ENCODE data around the genes NUTM2G and GALNT12.

DNA sequence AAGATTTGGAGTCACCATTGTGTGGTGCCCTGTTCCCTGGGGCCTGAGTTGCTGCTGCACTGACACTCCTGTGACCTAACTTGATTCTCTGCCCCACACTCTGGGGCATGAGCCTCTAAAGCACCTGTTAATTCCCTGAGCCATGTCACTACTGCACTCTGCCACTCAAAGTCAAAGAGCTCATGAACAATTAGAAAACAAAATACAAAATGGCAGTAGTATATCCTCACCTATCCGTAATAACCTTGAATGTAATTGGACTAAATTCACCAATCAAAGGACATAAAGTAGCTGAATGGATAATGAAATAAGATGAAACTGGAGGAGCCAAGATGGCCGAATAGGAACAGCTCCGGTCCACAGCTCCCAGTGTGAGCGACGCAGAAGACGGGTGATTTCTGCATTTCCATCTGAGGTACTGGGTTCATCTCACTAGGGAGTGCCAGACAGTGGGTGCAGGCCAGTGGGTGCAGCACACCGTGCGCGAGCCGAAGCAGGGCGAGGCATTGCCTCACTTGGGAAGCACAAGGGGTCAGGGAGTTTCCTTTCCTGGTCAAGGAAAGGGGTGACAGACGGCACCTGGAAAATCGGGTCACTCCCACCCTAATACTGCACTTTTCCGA is 18.9 kb upstream of the ZNF510 start:
- RRBS = no CpG with 5 or more reads among the region's 14 CpGs

DNA sequence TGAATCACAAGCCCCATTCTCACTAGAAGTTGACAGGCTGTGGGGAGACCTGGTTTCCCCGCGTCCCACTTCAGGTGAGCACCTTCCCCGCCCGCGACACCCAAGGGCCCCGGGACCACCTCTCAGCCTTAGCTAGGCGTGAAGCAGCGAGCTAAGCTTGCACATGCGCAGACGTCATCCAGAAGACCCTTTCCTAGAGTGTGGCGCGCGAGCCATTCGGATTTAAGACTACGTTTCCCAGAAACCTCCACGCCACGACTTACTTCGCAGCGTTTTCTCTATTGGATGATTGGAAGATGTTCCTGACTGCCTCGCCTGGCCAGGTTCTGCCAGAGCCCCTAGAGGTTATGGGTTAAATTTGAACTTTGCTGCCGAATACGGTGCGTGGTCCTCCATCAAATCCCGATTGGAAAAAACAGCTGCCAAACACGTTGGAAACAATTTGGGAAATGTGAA is 21.4 kb upstream of the ZNF782 start:
- RRBS = no CpG with 5 or more reads among the region's 25 CpGs

GRCh38 chr9:96928803-96929255 is at the start of gene NUTM2G:
Gene NUTM2G, plus strand, starts transcription at chr9:96928843.
- RRBS = no CpG with 5 or more reads among the region's 4 CpGs

- RRBS = no CpG with 5 or more reads among the region's 8 CpGs
Measured at GRCh38 chr9:97219333-97219708, 88.1 kb upstream of the CCDC180 start.

DNA sequence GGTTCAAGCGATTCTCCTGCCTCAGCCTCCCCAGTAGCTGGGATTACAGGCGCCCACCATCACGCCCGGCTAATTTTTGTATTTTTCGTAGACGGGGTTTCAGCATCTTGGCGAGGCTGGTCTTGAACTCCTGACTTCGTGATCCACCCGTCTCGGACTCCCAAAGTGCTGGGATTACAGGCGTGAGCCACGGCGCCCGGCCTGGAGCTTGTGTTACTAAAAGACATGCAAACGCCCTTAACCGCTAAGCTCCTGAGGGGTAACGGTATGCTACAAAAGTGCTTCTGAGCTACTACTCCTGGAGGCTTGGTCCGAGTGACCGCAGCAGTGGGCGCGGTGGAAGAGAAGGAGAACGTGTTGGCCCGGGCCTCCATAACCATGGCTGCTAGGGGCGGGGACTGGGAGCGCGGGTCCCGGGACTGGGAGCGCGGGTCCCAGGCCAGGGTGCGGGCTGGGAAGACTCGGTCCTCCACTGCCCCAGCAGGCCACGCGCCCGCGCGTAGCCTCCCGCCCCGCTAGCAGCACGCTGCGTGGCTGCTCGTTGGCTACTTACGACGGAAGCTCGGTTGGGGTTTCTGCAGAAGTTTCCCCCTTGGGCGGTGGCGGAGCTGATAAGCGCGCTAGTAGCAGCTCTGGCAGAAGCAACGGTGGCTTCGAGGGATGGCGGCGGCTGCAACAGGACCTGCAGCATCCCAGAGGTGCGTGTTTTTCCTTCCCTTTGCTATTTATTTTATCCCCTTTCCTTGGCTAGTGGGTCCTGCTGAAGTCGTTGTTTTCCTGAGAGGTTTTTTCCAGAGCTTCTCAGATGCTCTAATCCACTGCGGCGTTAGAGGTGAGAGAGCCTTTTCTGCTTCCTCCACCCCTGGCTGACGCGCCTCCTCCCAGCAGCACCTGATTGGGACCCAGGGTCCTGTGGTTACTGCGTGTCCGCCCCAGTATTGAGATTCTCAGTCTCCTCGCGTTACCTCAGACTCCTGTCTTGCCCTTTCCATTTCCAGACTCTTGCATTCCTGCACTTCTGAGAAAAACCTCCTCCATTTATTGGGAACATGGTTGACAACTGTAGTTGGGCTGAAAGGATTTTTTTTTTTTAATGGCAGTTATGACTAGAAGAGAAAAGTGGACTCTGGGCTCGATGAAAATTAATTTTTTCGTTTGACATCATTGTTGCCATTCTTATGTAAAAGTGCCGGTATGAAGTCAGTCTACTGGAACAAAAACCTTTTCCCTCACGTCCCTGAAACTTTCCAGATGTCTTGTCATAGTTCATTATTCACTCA is 69.1 kb upstream of the CCDC180 start:
- RRBS = 3% methylated on average over 2 of the region's 66 CpGs

DNA sequence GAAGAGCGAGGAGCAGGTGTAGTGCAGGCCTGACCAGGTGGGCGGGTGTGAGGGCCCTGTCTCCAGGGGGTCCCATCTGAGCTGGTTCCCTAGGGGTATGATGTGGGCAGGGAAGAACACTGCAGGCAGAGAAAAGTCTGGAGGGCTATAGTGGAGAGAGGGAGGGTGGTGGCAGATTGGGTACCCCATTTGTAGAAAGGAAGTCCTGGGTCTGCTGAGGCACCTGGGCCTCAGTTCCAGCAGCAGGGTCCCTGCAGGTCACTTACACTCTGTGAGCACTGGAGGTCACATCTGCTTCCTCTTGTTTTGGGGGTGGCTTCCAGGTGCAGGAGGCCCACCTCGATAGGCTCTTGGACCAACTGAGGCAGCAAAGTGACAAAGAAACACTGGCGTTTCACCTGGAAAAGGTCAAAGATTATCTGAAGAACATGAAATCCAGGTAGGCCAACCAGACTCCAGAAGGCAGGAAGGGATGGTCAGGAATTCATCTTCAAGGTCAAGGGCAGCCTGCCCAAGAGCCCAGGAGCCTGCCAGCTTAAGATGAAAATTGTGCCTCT is 18.9 kb downstream of the CCDC180 start:
- RRBS = no CpG with 5 or more reads among the region's 4 CpGs

- RRBS = no CpG with 5 or more reads among the region's 14 CpGs
Measured at GRCh38 chr9:97504461-97505486, 3.3 kb downstream of the TMOD1 start.

- RRBS = no CpG with 5 or more reads among the region's 7 CpGs
Measured at GRCh38 chr9:97531971-97532417, 30.5 kb downstream of the TMOD1 start.

DNA sequence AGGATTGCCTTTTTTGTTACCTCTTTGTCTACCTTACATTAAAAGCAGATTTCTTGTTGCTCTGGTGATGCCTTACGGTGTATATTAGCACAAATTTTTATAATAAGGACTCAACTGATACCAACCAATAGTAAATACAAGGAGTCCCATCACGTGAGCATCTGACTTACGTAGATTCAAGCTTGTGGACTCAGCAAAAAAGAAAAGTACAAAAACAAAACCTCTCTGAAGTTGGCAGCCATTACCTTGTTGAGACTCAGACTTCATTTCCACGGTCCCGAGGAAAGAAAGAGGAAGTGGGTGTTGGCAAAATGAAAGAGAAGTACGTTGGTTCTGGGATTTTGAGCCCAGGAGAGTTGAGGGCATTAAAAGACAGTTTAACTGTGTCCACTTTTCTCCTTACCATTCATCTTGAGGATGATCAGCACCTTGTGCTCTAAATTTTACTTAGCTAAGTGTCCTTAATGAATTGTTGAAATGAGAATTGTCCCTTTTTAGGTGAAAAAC is 26.7 kb downstream of the NCBP1 start:
- RRBS = no CpG with 5 or more reads among the region's 6 CpGs

DNA sequence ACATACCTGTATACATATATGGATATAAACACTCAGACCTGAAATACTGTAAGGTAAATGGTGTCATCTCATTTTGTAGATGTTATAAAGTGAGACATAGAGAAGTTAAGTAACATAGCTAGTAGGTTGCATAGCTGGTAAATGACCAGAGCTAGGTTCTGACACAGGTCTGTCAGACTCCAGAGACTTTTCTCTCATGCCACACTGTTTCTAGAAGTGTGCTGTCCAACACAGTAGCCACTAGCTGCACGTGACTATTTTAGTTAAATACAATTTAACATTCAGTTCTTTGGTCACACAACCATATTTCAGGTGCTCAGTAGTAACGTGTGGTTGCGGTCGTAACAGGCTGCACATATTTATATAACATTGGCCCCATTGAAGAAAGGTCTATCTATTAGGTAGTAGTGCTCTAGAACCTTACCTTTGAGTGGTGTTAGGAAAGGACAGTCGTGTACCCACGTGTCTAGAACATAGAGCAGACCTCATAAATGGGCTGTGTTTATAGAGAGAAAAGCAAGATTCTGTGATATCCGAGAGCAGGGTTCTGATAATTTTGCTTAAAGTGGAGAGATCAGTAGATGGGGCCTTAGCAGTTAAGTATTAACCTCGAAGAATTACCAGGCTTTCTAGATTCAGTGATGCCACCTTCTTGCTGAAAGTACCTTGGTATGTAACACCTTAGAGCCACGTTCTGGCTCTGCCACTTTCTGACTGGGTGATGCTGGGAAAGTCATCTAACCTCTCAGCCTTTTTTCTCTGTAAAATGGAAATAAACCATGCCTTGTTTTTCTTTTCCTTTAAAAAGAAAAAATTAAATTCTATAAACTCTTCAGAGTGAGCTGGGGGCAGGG is 29.4 kb downstream of the XPA start:
- RRBS = no CpG with 5 or more reads among the region's 9 CpGs

DNA sequence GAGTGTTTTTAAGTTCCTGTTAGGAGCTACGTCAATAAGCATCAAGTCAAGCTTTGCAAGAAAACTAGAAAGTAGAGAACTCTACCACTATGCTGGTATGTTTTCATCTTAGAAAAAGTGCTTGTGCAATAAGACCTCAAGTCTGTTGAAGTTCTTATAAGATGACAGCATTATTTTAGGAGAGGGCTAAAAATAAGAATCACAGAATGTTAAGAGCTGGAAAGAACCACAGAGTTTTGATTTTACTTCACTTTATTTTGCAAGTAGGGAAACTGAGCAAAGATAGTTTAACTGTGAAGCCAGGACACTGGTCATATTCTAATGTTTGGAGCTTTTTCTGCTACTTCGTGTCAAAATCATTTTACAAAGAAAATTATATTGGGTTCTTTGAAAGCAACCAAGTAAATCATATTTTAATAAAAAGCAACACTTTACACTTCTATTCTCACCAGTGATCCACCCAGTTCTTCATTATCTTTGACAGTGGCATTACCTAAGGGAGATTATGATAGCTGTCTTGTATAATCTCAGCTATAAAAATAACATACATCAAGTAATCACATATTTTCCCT is 21.1 kb downstream of the XPA start:
- RRBS = no CpG with 5 or more reads among the region's 2 CpGs

- RRBS = 100% methylated on average over 3 of the region's 11 CpGs
Measured at GRCh38 chr9:97904697-97905146, 17.6 kb downstream of the TRMO start.

DNA sequence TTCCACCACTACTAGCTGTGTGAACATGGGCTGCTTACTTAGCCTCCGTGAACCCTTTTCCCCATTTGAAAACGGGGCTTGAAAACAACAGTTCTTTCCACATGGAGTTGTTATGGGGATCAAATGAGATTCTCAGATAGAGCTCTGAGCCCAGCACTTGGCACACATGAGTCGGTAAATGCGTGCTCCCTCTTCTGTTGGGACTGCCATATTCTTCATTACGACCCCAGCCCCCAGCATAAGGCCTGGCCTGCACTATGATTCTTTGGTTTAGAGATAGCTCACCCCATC is 887 bp downstream of the NANS start:
- RRBS = no CpG with 5 or more reads among the region's 5 CpGs

DNA sequence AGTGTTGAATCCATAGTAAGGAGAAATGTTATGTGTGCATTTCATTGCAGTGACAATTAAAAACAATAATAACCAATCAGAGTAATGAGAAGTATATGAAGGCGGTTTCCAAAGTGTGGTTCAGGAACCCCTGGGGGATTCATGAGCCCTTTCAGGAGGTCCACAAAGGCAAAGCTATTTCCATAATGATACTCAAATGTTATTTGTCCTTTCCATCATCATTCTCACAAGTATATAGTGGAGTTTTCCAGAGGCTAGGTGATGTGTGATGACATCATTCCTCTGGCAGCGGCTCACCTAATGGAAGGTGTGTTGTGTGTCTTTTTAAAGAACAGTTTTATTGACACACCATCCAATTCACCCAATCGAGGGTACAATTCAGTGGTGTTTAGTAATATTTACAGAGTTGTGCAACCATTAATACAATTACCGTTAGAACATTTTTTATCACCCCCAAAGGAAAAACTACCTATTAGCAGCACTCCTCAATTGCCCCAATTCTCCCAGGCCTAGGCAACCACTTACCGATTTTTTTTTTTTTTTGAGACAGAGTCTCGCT is 9.7 kb downstream of the NANS start:
- RRBS = no CpG with 5 or more reads among the region's 6 CpGs

DNA sequence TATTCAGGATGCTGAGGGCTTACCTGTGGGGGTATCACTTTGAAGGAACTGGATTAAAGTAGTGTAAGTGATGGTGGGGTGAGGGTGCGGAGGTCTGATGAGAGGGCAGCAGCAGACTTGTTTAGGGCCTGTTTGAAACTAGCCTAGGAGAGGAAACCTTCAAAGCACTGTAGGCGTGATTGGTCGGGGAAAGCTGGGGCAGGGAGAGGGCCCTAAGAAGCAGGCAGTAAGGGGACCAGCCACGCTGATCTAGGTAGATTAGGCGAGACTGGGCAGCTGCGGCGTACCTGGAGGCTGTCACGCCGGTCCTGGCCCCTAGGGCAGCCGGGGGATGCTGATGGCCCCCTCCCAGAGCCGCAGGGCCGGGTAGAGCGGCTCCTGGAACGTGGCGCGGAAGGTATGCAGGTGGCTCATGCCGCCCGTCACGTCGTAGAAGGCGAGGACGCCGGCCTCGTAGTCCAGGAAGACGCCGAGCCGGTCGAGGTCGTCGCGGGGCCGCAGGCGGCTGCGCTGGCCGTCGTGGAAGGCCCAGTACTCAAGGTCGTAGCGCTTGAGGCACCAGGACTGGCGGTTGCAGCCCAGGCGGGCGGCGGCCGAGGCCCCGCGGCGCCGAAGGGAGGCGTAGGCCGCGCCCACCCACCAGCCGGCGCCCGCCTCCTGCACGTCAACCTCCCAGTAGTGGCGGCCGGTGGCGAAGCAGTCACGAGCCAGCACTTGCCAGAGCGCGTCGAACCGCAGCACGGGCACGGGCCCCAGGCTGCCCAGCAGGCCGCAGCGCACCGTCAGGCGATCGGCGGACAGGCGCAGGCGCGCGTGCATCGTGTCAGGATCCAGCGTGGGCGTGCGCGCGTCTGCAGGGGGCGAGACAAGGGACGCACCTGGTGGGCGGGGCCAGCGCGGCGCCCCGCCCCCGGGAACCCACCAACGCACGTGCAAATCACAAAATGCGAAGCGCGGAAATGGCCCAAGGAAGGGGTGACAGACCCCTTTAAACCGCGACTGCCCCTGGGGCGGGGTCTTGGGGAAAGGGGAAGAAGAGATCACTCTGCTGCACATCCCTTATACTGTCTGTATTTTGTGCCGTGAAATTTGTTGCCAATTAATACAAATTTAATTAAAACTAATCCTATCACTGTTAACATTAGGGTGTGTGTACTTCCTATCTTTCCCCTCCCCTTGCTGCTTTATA is 31.0 kb downstream of the NANS start:
- RRBS = 46% methylated on average over 18 of the region's 97 CpGs

DNA sequence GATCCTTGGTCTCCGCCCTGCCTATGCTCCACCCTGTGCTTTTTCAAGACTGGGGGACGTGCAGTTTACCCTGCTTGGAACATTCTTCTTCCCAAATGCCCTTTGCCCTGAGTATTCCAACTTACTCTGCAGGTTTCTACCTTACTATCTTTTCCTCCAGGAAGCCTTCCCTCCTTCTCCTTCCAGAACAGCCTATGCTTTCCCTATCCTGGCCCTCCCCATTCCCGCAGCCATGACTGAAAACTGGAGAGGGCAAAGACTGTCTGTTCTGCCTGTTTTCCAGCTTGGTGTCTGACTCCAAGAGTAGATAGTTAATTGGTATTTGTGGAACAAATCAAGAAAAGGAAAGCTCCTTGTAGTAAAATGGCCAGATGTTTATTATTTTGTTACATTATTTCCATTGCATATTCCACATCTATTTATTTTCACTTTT is 1.6 kb upstream of the TRIM14 start:
- RRBS = no CpG with 5 or more reads among the region's 3 CpGs

DNA sequence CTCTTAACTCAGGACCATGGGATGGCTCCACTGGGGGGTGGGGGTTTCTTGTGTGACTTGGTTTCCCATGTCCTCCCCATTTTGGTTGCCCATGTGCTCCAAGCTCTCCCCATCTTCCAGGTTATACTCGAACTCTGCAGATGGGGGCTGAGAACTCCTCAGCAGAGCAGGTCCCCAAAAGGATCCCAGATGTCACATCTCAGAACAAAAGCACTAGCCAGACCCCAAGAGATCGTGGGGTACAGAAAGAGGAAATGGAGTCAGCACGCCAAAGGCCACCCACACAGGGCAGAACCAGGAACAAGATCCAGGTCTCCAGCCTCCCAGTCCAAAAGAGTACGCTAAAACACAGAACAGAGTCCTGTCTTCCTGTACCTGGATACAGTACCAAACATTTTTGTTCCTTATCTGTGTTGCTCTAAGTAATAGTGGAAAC is 15.9 kb downstream of the CORO2A start:
- RRBS = no CpG with 5 or more reads among the region's 4 CpGs

DNA sequence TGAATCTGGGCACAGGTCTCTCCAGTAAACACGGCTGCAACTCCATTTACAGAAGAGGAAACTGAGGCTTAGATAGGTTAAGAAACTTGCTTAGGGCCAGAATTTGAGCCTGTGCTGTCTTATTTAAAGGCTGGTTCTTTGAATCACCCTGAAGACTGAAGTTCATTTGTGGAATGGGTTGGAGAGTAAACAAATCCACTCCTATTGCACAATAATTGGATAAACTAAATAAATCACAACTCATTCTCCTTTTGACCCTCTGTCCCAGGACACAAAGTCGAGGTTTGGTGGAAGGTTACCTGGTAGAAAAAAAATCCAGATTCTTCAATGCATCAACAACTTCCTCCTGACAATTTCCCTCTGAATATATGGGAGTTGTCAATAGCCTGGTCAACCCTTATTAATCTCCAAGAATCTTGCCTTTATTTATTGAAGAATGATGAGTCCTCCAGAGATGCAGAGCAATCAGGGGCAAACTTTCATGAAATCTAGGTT is 28.9 kb downstream of the TBC1D2 start:
- RRBS = no CpG with 5 or more reads among the region's 2 CpGs

DNA sequence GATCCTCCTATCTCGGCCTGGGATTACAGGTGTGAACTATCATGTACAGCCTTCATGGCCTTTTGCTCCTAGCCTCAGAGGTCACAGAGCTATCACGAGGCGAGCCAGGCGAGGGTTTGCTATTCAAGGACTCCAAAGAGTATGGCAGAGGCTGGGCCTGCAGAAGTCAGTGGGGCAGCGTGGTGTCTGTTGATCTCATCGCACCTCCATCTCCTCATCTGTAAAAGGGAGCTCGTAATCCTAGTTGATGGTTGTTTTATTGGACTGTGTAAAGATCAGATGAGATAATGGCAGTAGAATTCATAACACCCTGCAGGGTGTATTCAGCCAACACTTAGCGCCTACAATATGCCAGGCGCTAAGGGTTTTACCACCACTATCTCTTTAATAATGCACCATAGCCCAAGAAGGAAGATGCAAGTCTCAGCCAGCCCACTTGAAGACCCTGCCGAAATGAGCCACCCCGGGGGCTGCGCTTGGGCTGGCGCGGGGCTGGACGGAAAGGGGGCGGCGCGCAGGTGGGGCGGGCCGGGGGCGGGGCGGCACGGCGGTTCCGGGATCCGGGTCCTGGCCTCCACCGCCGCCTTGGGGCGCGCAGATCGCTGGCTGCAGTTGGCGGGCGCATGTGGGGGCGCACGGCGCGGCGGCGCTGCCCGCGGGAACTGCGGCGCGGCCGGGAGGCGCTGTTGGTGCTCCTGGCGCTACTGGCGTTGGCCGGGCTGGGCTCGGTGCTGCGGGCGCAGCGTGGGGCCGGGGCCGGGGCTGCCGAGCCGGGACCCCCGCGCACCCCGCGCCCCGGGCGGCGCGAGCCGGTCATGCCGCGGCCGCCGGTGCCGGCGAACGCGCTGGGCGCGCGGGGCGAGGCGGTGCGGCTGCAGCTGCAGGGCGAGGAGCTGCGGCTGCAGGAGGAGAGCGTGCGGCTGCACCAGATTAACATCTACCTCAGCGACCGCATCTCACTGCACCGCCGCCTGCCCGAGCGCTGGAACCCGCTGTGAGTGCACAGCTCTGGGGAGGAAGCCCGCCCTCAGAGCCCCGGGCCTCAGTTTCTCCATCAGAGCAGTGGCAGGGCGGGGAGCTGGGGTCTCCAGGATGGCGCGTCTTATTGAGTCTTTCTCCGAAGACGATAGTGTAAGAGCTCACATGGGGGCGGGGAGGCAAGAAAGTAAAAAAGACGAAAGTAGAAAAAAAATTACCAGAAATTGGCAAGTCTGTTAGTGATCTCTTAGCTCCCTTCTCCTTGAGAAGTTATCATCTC is at the start of gene GALNT12:
TSS of gene GALNT12 (plus strand) at position 595 of the 1,258 bp plus-strand sequence.
- RRBS = 2% methylated on average over 20 of the region's 100 CpGs

Measured in brain (tissue), 1 donor.